Vein endothelial cell (primary cell): ENCODE results near the gene SMPD2.

DNA sequence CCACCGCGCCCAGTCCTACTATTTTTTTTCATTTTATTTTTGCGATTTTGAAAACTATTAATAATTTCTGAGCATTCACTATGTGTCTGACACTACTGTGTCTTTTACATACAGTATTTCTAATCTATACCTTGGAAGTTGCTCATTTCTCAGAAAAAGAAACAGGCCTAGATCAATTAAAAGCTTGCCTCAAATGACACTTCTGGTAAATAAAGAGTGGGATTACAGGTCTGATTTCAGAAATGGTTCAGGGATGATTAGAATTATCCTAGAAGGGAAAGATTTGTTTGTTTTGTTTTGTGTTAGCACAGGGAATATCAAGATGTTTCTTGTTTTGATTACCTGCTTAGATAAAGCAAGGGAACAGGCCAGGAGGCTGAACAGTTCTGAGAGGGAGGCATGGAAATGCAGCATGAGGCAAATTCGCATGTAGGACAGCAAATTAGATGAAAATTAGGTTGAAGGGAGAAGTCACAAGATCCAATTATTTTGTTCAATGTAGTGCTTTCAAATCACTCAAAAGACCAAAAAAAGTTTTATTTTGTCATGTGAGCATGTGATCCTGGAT is 44.8 kb downstream of the FOXO3 start:
- CAGE, long polyA plus RNA: no peak

GRCh38 chr6:108639785-108640312 is 79.1 kb downstream of the FOXO3 start:
- CAGE, long polyA plus RNA: no peak

- CAGE, long polyA plus RNA: no peak
Observed at GRCh38 chr6:108673157-108673373, 112.3 kb downstream of the FOXO3 start.

- CAGE, long polyA plus RNA: no peak
Observed at GRCh38 chr6:108990848-108991461, 103.7 kb downstream of the SESN1 start.

DNA sequence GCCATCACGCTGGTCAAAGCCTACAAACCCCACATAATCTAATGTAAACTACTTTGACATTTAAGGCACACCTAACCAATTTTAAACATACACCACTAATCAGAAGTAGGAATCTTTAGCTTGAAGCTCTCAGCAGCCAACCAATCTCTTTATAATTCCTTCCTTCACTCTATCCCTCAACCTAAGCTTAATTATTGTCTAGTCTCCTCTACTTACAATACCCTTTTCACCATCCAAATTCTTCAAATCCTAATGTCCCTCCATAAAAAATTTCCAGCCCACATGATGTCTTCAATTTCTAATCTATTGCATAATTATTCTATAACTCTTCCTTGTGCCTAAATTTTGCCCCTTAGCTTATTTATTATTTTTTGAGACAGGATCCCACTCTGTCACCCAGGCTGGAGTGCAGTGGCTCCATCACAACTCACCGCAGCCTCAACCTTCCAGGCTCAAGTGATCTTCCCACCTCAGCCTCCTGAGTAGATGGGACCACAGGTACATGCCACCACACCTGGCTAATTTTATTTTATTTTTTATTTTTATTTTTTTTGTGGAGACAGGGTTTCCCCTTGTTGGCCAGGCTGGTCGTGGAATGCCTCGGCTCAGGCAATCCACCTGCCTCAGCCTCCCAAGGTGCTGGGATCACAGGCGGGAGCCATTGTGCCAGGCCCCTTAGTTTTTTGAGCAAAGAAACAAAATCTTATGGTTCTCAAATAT is 102.7 kb downstream of the SESN1 start:
- CAGE, long polyA plus RNA: no peak

DNA sequence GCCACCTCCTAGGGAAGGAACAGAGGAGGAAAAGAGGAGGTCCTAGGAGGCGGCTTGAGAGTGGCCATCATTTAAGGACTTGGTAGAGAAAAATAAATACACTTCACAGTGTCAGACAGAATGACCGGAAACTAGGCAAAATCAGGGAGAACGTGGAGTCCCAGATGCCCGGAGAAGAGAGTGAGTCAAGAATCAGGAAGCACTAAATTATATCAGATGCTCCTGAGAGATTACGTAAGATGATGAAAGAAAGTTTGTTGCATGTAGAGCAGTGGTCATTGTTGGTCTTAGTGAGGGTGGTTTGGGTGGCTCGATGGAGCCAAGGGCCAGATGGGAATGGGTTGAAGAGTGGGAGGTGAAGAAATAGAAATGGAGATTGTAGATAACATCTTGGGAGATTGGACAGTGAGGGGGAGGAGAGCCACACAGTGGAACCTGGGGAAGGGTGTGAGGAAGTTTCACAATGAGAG is 142.3 kb downstream of the CEP57L1 start:
- CAGE, long polyA plus RNA: no peak

DNA sequence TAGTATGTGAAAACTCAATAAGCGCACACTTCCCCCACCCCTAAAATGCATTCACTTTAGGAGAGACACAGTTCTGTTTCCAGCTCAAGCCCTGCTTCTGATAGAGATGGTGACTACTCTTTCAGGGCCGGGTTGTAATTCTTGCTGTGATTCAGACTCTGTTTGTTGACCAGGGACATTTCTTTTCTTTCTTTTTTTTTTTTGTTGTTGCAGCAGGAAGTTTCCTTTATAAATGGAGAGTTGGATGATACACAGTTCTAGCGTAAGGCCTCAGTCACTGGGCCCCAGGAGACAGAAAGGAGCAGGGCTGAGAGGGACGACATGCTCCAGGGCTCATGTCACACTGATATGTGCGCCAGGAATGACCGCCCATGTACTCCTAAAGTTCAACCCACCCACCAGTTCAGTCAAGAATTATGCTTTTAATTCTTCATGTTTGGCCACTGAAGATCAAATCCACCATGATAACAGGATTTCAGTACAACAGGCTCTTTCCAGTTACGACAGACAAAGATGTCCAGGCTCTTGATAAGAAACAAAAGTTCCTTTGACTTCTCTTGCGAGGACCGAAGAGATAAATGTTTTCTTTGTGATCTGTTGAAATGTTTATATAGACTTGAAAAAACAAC is 142.5 kb downstream of the CD164 start:
- CAGE, long polyA plus RNA: no peak

- CAGE, long polyA plus RNA: no peak
Observed at GRCh38 chr6:109336161-109336755, 46.0 kb downstream of the CD164 start.

- CAGE, long polyA plus RNA: no peak
Observed at GRCh38 chr6:109360995-109361699, 21.1 kb downstream of the CD164 start.

- CAGE, long polyA plus RNA: no peak
Observed at GRCh38 chr6:109367271-109367842, 14.9 kb downstream of the CD164 start.

- CAGE, long polyA plus RNA: no peak
Observed at GRCh38 chr6:109368767-109369309, 13.4 kb downstream of the CD164 start.

DNA sequence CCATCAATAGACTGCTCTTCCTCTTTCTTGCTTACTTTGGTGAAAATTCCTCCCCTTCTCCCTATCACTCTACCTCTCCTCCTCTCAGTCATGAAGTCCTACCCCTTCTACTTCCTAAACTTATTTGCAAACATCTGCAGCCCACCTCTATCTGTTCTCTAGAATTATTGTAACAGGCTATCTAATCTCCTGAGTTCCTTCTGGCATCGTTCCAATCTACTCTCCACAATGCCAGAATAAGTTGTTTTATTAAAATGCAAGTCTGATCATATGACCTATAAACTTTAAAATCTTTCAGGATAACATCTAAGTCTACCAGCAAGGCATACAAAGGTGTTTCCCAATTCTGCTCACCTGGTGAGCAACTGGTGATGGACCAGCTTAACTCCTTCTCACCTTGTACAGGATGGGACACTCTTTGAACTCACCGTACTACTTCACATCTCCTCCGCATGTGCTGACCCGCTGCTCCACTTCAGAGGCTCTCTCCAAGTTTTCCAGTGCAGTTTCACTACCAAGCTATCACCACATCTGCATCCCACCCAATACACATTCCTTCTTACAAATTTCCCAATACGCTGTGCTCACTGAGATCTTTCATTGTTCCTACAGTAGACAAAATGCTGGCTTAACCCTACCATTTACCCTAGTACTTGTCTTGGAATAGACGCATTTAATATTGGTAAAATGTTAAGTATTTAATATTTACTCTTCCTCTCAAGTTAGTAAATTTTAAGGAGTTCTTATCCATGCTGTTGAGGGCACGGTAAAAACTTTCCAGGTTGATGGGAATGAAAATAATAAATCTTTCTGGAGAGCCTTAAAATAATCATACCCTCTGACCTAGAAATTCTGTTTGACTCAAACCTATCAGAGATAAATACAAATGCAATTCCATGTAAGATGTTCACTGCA is 7.7 kb downstream of the CD164 start:
- CAGE, long polyA plus RNA: no peak

DNA sequence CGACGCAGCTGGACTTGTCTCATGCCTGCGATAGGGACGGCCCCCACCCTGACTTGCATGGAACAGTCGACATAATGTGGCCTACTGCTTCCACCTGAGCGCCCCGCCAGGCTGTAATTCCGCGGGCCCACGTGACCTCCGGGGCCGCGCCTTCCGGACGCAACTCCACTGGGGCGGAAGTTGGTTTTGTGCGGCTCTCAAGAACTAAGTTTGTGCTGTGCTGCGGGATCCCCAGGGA is 350 bp upstream of the CD164 start:
- CAGE, long polyA plus RNA: no peak

DNA sequence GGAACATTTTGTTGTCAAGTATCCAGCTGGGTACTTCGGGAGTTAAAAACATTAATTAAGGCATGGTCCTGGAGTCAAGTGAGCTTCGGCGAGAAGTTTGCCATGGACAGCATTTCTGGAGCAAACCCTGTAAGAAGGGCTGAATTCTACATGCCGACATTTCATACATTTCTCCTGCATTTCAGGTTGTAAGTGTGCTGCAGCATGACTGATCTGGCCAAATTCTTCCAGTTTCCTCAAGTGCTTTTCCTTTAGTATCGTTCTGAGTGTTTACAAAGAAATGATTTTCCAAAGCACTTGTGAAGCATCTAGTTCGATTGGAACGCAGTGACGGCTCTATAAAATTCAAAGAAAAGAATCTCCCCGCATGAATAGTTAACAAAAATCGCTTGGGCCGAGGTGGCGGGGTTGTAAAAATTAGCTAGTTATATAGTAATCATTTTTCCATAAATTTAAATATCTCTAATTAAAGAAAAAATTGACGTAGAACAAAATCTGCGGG is 728 bp downstream of the PPIL6 start:
- CAGE, long polyA plus RNA: no peak

DNA sequence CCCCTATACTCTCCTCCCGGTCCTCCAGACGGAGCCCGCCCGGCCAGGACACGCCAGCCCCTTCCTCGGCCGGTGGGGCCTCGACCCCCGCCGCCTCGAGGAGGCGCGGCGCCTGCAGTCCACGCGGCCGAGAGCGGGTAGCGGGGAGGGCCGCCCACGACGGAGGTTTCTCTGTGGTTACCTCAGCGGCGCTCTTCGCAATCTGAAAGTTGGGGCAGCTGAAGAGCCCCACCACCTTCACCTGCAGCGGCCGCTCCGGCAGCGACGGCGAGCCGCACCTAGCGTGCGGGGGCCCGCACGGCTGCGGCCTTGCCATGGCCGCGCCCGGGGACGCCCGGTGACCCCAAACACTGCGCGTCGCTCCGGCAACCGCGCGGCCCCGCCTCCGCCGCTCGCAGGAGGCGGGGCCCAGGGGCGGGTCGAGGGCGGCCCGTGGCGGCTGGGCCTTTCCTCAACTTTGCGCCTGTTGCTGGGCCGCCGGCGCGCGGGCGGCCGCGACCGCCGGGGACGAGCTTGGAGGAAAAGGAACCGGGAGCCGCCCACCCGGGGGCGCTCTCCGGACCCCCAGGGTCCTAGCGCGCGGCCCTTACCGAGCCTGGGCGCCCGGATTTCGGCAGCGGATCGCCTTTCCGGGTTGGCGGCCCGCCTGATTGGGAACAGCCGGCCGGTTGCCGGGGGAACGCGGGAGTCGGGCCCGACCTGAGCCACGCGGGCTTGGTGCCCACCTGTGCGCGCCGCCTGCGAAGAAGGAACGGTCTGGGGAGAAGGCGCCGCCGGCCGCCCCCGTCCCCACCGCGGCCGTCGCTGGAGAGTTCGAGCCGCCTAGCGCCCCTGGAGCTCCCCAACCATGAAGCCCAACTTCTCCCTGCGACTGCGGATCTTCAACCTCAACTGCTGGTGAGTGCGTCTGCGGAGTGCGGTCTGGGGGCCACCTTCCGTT is at the start of gene SMPD2:
SMPD2 (plus strand) TSS at position 450 of the 940 bp plus-strand sequence.
- CAGE, long polyA plus RNA: no peak

DNA sequence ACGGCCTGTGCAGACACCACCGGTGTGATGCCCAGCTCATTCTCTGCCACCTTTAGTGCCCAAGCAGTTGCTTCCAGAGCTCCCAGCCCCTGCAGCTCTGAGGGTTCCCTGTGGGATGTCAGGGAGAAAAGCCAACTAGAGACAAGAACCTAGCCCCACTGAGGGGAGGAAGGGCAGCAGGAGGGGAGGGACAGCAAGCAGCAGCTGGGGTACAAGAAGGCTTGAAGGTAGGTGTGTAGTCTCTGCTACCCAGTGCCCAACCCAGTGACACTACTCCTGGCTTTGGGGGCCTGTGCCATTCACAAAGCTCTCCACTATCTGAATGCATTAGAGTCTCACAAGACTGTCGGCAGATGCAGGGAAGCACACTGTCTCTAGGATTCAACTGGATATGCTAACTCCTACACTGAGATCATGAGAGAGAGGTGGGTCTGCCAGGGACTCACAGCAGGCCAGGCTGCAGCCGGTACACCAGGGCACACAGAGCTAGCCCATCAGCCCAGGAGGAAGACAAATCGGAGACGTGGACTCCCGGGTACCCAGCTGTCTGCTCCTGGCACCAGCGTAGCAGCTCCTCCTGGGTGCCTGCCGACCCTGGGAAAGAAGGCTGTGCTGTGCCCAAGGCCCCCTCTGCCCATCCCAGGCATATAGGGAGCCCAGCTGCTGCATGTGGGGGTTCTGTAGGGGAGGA is 7.1 kb downstream of the MICAL1 start:
- CAGE, long polyA plus RNA: no peak

DNA sequence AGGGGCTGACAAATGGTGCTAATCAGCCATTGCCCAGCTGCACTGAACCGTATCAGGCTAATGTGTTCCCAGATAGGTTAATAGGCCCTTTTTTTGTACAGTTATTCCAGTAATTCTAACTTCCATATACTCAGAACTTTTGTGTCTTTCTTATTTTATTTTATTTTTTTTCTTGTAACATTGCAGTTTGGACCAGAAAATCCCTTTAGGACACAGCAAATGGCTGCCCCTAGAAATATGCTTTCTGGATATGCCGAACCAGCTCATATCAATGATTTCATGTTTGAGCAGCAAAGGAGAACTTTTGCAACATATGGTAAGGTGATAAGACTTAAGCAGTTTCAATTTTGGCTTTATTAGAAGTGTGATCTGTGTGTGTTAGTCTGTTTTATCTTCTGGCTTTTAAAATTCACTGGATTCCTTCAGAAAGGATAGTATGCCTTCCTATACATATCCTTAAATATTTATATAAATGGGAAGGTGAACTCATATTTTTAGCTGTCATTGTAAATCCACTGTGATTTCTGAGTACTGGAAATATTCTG is 21.2 kb downstream of the CDC40 start:
- CAGE, long polyA plus RNA: no peak

GRCh38 chr6:110542210-110542754 is 65.9 kb upstream of the SLC22A16 start:
- CAGE, long polyA plus RNA: no peak

DNA sequence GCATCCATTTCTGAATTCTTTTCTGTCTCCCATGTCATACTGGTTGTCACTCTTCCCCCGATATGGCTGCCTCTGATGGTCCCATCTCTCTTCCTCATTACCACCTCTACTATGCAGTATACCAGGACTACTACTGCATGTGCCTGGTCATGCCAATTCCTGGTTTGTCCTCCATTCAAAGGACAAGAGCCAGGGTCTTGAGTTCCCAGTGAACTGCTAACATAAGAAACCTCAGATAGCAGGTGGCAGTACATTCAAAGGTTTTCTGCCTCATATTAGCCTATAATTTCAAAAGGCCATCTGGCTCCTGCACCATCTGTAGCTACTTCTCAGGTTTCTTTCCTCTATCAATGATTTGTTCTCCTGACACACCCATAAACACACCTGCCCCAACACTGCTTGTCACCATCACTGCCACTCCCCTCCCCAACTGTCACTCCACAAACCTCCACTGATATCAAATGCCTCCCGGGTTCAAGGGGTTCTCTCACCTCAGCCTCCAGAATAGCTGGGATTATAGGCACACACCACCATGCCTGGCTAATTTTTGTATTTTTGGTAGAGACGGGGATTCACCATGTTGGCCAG is 152.7 kb upstream of the SLC22A16 start:
- CAGE, long polyA plus RNA: no peak

GRCh38 chr6:110746542-110747085 is 68.7 kb downstream of the CDK19 start:
- CAGE, long polyA plus RNA: no peak